ENCODE measurements around a stretch of chr11.

GRCh38 chr11:133954912-133956180 lies 1.4 kb downstream of the IGSF9B start:
- CAGE, long polyA plus RNA: no peak
- RRBS: 3% methylated on average over 30 of the region's 84 CpGs

DNA sequence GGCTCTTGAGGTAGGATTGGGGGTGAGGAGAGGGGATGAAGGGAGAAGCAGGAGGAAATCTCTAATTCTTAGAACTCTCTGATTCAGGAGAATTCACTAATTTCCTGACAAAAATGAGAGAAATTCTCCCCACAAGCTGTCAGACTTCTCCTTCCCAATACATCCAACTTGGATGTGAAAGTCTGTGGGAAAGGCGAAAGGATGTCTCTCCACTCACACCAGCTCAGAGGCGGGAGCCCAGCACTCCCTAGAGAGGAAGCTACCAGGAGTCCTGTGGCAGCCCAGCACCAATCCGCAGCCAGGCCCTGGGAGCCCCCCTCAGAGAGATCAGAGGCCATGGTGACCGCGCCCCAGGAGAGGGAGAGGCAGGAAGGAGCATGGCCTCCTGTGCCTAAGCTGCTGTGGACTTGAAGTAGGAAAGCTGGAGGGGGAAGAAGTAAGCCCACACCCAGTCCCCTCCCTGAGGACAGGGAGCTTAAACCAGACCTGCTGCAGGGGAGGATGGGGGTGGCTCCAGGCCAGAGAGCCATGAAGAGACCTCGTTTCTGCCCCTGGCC lies 24.3 kb upstream of the IGSF9B start:
- CAGE, long polyA plus RNA: no peak
- RRBS: no CpG with 5 or more reads among the region's 6 CpGs

GRCh38 chr11:133988966-133989576 lies 32.3 kb upstream of the IGSF9B start:
- CAGE, long polyA plus RNA: no peak
- RRBS: no CpG with 5 or more reads among the region's 17 CpGs

GRCh38 chr11:134046382-134047135 lies 22.3 kb upstream of the JAM3 start:
- CAGE, long polyA plus RNA: no peak
- RRBS: 93% methylated on average over 6 of the region's 26 CpGs

GRCh38 chr11:134225315-134225981 lies 977 bp downstream of the VPS26B start:
- CAGE, long polyA plus RNA: no peak
- RRBS: under 1% methylated on average over 5 of the region's 34 CpGs

- CAGE, long polyA plus RNA: no peak
- RRBS: 6% methylated on average over 2 of the region's 17 CpGs
Measured at GRCh38 chr11:134466142-134466592, 54.1 kb upstream of the B3GAT1 start.

- CAGE, long polyA plus RNA: no peak
- RRBS: 6% methylated on average over 1 of the region's 26 CpGs
Measured at GRCh38 chr11:134466593-134467716, 54.9 kb upstream of the B3GAT1 start.